ENCODE data around the genes CCDC172, SLC18A2 and FAM204A.

GRCh38 chr10:114766301-114766834 is 55.2 kb upstream of the FHIP2A start:
- RRBS = no CpG with 5 or more reads among the region's 4 CpGs

- RRBS = no CpG with 5 or more reads among the region's 4 CpGs
Observed at GRCh38 chr10:114833063-114833600, 11.6 kb downstream of the FHIP2A start.

DNA sequence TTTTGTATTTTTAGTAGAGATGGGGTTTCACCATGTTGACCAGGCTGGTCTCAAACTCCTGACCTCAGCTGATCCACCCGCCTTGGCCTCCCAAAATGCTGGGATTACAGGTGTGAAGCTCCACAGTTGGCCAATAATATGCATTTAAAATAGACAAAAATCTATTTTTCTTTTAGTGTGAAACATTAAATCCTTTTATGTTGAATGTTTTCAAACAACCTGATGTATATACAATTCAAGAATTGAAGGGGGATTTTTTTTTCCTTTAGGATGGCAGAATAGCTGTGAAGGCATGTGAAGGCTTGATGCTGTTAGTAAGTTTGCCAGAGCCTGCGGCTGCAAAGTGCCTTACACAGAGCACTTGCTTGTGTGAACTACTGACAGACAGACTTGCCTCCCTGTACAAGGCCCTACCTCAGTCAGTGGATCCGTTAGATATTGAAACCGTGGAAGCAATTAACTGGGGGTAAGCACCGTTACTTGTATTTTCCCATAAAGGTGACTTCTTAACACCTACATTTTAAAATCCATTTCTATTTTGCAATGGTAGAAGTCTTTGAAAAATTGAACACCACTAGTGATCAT is 22.0 kb downstream of the FHIP2A start:
- RRBS = no CpG with 5 or more reads among the region's 5 CpGs

DNA sequence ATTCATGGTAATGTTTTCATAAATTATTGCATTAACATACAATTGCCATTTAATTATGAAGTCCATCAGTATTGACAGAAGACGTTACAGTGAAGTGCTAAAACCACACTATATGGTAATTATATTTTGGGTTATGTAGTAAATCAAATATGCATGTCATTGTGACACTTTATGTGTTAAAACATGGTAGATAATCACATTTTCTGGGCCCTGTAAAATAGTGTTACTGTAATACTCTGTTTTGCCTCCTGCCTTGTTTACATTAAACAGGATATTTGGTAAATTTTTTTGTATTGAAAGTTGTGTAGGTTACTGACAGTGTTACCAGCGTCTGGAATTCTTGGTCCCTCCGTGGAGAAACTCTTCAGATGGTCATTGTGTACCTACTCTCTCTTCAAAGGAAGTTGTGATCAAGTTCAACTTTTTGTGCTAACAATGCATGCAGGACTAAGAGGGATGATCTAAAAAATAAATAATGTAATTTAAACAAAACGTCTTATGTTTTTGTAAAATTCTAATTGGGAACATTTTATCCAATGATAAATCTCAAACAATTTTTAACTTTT is 42.7 kb downstream of the FHIP2A start:
- RRBS = no CpG with 5 or more reads among the region's 4 CpGs

GRCh38 chr10:115091508-115092128 is 1.5 kb upstream of the ATRNL1 start:
- RRBS = no CpG with 5 or more reads among the region's 9 CpGs

DNA sequence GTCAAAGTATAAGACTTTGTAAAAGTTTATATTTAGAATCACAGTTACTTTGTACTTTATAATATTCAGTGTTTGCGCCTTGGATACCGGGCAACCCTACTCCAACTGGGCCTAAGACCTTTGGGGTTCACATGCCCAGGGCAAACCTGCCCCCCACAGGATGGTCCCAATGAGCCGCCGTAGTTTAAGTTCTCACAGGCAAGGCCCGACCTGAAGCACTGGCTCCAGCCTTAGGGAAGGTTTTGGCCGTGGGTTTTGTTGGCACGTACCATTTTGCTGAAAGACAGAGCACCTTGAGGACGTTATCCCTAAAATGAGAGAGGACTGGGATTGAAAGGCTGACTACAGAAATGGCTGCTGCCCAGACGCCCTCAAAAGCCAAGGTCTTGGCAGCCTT is at the start of gene CCDC172:
CCDC172 (plus strand) TSS at position 218 of the 397 bp plus-strand sequence.
- RRBS = no CpG with 5 or more reads among the region's 9 CpGs

DNA sequence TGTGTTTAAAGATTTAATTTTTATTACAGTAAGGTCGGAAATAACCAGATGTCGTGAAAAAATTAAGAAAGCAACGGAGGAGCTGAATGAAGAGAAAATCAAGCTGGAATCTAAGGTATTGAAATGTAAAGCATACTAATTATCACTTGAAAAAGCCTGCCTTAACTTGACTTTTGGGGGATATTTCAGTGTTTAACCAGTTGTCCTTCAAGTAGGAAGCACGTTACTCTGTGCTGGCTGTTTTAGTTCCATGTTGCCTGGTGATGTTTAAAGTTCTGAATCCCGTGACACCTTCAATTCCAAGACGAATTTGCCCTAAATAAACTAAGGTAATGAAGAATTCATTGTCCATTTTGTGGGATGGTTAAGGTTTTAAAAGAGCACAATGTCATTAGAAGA is 1.0 kb downstream of the CCDC172 start:
- RRBS = no CpG with 5 or more reads among the region's 6 CpGs

DNA sequence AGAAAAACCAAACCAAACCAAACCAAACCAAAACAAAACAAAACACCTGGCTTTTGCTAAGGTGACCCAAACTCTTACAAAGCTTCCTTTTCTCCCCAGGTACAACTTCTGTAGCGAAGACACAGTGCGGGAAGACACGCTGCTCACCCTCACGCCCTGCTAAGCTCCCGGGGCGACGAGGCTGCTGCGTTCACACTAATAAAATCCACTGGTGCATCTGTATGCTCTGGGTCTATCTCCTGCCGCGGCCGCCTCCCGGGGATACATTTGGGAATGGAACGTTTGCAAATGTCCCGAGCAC is 18.1 kb downstream of the PNLIPRP1 start:
- RRBS = 31% methylated on average over 8 of the region's 14 CpGs

- RRBS = no CpG with 5 or more reads among the region's 5 CpGs
Observed at GRCh38 chr10:116937273-116937596, 67.8 kb downstream of the SHTN1 start.

DNA sequence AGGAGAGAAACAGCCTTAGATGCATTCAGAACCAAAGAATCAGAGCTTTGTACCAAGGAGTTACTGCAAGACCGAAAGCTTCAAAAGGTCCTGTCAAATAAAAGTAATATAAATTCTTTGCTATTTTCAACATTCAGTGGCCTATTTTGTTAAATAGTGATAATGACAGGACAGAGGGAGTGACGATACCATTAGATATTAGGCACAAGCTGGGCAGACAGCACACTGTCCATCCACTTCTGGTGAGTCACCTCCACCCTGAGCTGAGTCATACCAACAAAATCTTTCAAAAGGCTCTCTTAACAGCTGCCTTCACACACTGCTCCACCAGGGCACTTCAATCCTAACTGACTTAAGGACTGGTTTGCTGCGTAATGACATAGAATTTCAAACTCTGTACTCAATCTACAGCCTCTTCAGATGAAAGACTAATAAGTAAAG is 57.9 kb downstream of the SHTN1 start:
- RRBS = no CpG with 5 or more reads among the region's 3 CpGs

GRCh38 chr10:117126346-117126566 is 11.8 kb downstream of the VAX1 start:
- RRBS = 78% methylated on average over 2 of the region's 15 CpGs

DNA sequence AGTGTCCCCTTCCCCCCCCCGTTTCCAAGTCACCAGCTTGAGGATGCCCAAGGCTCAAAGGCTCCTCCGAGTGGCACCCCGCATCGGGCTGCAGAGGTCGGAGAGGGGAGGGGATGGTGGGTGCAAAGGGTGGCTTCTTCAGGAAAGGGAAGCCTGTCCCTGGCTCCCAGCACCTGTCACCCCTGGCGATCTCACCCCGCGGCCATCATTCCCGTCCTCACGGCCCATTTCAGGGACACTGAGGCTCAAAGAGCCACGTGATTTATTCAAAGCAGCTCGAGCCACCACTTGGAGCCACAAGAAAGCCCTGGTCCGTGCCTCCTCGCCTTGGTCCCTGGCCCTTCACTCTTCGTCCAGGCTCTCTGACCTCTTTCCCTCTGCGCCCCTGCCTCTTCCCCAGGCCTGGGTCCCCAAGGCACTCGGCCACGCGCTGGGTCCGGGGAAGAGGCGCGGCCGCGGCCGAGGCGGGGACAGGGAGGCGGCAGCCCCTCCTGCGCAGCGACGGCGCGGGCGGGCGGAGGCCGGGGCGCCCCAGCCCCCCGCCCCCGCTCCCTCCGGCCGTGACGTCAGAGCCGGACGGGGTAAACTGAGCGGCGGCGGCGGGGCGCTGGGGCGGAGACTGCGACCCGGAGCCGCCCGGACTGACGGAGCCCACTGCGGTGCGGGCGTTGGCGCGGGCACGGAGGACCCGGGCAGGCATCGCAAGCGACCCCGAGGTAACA is at the start of gene SLC18A2:
SLC18A2 (plus strand) TSS at position 610 of the 722 bp plus-strand sequence.
- RRBS = 4% methylated on average over 37 of the region's 64 CpGs

- RRBS = no CpG with 5 or more reads among the region's 6 CpGs
Observed at GRCh38 chr10:117275317-117275741, 34.4 kb downstream of the SLC18A2 start.

- RRBS = no CpG with 5 or more reads among the region's 17 CpGs
Observed at GRCh38 chr10:117496560-117497032, 46.0 kb upstream of the EMX2 start.

DNA sequence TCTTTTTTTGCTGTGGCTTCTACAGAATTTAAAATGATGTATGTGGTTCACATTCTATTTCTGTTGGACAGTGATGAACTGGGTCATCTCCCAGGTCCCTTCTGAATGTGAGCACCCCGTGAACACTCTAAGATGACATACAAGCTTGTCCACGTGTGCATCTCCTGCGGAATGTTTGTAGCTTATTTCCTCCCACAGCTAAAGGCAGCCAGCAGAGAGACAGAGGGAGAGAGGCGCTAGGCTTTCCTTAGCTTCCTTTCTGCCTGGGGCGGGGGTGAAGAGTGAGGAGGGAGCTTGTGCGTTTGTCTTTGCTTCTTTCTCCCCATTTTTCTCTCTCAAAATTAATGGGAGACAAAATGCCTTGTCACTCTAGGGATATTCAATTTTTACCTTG is 219.2 kb downstream of the EMX2 start:
- RRBS = no CpG with 5 or more reads among the region's 6 CpGs

- RRBS = no CpG with 5 or more reads among the region's 7 CpGs
Observed at GRCh38 chr10:118017820-118018367, 28.8 kb downstream of the RAB11FIP2 start.

DNA sequence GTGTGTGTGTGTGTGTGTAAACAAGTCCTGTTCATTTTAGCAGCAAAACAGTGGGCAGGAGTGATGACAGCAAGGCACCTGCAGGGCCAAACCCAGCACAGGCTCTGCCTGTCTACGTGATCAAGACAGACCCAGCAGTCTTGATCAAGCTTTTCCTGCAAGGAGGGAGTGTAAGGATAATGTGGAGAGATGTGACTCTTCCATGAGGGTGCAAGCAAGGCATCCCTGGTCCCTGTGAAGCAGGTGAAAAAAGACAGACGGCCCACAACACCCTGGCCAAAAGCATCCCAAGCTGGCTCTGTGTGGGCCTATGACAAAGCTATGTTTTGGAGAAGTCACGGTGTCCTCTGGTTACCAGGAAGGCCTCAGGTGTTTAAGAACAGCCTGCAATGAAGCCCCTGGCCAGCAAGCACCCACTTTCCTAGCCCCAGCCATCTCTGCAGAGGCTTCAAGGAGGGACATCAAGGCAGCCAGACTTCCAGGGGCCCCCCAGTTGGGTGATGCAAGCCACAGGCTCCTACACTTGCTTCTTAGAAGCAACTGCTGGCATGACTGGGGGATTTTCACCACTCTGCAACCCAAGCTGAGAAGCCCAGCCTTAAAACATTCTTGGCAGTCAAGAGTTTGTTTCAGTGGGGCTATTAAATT is 22.1 kb downstream of the RAB11FIP2 start:
- RRBS = no CpG with 5 or more reads among the region's 3 CpGs

- RRBS = no CpG with 5 or more reads among the region's 7 CpGs
Observed at GRCh38 chr10:118039910-118040531, 6.7 kb downstream of the RAB11FIP2 start.

DNA sequence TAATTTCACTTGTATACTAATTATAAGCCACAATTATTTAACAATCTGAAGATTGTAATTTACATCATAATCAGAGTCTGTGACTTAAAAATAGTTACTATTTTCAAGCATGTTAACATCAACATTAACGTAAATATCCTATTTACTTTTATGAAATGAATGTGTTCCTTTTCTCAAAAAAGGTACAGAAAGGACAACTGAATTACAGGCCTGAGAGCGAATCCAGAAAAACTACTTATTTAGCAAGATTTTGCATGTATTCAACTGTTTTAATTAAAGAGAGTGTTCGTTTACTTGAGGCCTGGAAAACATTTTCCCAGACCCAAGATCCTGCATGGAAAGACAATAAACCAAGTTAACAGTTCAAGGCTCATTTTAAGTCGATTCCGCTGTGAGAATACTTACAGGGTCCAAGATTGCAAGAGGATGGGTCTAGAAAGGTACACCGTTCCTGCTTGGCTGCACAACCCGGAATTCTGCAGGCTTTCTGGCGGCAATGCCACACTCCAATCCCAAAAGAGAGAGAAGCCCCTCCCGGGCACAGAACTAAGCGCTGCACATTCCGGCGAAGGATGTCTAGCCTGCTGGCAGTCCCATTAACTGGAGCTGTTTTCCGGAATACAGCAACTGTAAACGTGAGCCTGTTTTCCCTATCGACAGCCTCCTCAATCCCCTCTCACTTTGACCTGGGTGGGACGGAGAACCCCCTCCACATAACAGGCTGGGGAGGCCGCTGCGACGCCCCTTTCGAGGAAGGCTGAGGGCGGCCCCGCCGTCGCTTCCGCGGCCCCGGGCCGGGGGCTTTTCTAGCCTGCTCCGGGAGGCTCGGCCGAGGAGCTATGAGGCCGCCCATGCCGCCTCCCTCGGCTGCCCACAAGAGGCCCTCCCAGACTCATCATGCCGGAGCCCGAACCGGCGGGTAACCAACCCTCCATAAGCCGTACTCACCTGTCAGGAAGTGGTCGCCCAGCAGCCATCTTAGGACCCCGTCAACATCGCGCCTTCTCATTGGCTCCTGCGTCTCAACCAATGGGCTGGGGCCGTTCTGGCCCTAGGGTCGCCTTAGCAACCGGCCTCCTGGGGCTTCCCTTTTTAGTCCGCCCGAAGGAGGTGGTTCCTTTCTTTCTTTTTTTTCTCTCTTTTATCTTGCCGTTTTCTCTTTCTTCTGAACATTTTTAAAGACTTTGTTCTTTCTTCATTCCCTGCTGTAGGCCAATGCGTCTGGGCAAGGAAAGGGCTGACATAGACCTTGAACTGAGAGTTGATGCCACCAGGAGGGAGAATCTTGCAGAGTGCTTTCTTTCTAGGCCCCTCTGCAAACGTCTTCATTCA is at the start of gene FAM204A:
FAM204A (minus strand) TSS at position 1,003 of the 1,332 bp plus-strand sequence.
- RRBS = 1% methylated on average over 11 of the region's 52 CpGs

DNA sequence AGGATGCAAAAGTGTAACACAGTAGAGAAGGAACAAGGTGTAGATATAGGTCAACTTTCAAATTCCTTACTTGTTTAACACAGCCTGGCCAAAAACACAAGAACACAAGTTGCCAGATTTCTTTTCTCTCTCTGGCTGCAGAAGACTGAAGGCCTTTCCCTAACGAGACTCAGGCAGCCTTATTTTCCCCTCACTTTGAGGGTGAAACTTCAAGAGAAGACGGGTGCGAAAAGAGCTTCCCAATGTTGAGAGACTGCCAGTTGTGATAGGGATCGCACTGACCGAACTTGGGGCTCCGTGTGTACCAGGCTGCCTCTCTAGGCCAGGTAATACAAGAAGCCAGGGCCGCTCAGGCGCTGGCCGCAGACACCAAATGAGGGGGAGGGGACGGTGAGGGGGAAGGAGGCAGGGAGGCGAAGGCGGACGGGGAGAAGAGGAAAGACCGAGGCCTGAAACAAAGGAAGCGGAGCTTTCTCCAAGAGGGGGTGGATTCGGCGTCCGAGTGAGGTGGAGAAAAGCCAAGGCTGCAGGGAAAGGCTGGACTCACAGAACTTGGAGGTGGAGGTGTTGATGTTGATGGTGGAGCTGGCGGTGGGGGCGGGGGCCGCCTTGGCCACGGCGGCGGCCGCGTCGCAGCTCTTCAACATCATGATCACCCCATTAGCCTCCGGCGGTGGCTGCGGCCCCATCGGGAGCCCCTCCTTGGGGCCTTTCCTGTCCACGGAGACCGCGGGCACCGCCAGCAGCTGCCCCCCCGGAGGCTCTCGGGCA is 736 bp downstream of the CACUL1 start:
- RRBS = under 1% methylated on average over 9 of the region's 37 CpGs